AG10803 (cell line): ENCODE measurements around a stretch of chr2.

- RRBS: no CpG with 5 or more reads among the region's 22 CpGs
Observed at GRCh38 chr2:46379968-46380878, 83.0 kb downstream of the EPAS1 start.

DNA sequence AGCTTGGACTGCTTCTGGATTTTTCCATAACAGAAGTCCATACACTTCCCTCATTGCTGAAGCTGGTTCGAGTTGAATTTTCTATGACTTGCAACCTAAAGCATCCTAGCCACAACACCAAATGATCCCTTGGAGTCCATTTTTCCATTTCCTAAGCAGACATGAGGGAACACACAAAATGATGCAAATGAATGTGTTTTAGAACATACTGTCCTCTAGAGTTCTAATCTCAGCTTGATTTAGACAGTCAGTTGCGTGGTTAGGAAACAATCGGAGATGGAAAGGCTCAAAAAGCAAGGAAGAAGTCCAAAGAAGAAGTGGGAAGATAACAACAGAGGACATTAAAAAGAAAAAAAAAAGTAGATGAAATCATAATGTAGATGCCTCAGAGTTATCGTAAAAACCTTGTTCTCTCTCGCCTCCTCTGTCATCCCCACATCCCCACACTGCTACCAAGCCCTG, 4.6 kb upstream of the RHOQ start:
- RRBS: no CpG with 5 or more reads among the region's 5 CpGs

DNA sequence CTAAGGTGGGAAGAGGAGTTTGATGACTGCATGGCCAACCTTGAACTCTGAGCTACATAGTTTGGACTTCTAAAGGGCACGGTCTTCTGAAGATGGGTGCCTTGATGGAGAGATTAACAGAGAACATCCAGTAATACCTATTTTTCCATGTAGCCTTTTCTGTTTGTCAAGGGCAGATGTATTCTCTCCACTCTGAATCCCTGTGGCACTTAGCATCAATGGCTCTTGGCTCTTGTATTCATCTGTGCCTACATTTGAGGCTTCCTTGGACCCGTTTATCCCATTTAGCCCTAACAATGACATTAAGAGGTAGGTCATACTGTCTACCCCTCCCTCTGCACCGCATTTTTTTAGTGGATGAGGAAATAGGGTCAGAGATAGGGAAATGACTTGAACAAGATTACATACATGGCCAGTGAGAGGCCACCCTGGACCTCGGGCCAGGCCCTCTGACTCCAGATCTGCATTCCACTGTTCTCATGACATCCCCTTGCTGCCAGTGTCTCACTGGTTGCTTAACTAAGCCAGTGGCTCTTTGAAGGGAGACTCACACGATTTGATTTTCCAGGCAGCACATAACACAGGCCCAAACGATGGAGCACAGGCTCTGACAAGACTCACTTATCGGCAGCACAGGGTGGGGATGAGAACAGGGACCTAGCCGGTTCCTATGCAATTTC, 19.2 kb upstream of the ATP6V1E2 start:
- RRBS: no CpG with 5 or more reads among the region's 8 CpGs

DNA sequence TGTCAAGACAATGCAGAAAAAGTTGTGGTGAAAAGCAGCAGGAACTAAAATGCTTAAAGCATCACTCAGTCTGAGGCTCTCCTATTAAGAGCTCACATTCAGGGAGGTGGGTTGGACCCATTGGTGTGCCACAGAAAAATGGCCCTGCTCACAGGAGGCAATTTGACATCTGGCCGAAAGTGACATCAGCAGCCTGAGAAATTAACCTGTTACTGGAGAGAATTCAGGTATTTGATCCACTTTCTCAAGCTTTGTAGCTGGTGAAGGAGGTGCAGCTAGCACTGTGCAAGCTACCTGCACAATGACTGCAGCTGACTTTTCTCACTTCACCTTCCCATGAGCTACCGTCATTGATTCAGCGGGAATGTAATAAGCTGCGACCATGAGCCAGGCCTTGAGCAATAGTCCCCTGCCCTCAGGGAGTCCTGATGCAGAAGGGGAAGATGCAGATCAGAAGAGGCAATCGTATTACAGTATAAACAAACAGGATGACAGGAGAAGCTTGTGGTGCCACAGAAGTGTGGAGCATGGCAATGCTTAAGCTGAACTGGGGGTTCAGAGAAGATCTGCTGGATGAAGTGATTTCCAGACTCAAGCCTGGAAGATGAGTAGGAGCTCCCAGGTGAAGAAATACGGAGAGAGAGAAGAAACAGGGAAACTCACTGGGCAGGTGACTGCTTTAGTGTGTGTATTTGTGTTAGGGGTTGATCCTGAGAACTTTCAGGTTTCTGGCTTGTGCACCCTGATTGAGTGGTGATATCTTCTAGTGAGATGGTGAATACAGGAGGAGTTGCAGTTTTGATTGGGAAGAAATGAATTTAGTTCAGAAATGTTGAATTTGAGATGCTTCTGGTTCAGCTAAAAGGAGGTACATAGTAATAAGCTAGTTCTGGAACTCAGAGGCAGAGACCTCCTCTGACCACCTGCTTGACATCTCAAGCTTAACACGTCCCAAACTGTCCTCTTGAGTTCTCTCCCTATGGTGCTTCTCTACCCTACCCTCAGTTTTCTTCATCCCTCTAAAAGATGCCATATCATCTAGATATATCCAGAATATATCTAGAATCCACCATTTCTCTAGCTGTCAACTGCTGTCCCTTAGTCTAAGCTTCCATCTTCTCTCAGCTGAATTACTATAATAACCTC, 23.4 kb upstream of the ATP6V1E2 start:
- RRBS: no CpG with 5 or more reads among the region's 7 CpGs

GRCh38 chr2:46617364-46617510, 222 bp downstream of the CRIPT start:
- RRBS: no CpG with 5 or more reads among the region's 4 CpGs

DNA sequence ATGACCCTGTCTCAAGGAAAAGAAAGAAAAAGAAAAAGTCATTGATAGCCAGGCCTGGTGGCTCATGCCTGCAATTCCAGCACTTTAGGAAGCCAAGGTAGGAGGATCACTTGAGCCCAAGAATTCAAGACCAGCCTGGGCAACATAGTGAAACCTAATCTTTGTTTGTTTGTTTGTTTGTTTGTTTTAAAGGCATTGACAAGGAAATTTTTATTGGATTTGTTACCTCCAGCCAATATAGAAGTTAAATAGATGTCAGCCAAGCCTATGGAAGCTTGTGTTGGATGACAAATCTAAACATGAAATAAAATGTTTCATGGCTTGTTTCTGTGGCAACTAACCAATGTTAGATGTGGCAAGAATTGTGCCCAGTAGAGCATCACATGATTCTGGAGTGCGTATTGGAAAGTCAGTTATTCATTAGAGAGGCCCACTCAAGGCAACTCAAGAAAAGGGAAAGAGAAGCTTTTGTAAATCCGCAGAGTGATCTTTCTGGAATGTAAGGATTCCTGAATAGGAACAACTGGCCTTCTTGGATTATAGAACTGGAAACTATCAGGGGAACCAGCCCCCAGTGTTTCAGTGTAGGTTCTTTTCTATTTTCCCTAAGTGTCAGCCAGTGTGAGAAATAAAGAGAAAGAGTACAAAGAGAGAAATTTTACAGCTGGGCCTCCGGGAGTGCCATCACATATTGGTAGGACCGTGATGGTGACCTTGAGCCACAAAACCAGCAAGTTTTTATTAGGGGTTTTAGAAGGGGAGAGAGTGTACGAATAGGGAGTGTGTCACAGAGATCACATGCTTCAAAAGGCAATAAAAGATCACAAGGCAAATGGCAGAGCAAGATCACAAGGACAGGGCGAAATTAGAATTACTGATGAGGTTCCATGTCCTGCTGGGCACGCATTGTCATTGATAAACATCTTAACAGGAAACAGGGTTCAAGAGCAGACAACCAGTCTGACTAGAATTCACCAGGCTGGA, 25.3 kb downstream of the CRIPT start:
- RRBS: no CpG with 5 or more reads among the region's 7 CpGs

DNA sequence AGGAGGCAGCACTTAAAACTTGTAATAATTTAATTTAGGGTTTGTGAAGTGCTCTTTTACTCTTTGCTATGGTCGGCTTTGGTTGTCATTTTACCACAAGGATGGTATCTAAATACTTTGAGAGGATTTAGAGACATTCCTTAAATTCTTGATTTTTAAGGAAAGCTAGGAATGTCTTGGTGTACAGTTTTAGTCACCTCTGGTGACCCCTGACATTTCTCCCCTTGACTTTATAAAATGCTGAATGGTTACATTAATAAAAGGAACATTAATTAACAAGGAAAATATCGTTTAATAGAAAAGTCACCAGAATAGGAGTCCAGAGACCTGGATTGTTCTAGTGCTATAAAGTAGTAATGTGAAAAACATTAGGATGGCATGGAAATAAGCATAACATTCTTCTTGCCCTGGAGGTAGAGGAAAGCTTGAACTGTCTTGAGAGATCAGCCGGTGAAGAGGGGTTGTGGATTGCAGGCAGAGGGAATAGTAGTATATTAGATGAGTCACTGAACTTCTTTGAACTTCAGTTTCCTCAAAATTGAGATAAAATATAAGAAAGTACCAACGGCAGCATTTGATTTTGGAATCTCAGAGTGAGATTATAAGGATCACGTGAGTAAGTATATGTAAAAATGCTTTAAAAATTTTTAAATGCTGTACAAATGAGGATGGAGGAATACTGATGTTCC, 7.4 kb downstream of the SOCS5 start:
- RRBS: no CpG with 5 or more reads among the region's 5 CpGs

DNA sequence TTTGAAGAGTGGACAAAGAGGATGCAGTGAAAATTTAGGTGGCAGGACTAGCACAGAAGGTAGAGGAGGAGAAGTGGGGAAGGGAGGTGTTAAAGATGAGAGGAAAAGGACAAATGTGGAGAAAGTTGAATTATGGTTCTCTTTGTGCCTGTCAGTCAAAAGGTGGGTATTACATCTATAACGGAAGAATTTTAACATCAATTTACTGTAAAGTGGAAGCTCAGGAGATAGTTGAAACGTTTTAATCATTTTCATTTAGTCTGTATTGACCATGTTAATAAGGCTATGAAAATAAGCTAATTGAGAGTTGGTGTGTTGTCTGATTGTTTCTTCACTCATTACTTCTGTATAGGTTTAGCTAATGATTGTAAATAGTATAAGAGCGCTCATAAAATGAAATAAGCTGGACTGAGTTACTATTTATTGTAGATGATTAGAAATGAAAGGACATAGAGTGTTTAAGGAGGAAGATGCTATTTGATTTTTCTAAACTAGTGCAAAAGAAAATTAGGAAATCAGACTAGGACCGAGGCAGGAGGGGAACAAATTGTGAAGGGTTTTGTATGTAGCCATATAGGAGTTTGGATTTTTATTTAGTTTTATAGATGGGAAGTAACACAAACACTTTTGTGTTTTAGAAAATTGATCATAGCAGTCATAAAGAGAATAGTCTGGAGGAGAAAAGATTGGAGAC, 8.1 kb downstream of the SOCS5 start:
- RRBS: no CpG with 5 or more reads among the region's 4 CpGs

DNA sequence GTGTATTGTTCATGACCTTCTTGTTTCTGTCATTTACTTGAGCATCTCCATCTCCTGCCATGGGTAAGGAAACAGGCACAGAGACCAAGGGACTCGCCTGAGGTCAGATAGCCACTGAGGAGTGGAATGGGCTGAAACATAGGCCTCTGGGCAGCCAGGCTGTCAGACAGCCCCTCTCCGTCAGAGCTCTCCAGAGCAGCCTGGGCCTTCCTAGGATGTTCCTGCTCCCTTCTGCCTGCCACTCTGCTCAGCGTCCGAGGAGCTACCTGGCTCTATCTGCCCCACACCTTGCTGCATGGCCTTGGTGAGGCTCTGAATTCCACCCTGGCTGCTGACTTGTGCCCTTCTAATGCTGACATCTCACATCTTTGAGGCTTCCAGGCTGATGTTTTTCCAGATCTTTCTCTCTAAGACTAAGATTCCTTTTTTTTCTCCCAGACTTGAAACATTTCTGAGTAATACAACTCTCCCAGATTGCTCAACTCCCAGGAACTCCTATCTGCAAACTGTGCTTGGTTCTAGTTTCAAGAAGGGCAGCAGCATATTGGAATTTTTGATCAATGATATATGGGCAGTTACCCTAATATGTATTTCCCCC, 67.7 kb downstream of the MCFD2 start:
- RRBS: no CpG with 5 or more reads among the region's 4 CpGs

GRCh38 chr2:46878726-46879402, 36.7 kb downstream of the MCFD2 start:
- RRBS: no CpG with 5 or more reads among the region's 11 CpGs

- RRBS: no CpG with 5 or more reads among the region's 17 CpGs
Observed at GRCh38 chr2:46956459-46957254, 15.6 kb downstream of the TTC7A start.

DNA sequence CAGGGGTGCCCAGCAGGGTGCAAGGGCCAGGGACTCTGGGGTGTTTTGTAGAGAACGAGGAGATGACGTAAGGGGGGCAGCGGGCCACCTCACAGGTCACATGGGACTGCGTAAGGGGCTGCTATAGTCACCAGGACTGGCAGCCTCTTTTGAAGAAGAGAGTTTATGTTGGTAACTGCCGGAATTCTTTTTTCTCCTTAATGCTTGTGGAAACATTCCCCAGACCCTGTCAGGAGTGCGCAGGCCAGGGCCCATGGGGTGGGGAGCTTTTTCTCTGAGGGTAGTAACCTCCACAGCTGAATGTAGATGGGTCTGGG, 86.7 kb downstream of the TTC7A start:
- RRBS: no CpG with 5 or more reads among the region's 6 CpGs

DNA sequence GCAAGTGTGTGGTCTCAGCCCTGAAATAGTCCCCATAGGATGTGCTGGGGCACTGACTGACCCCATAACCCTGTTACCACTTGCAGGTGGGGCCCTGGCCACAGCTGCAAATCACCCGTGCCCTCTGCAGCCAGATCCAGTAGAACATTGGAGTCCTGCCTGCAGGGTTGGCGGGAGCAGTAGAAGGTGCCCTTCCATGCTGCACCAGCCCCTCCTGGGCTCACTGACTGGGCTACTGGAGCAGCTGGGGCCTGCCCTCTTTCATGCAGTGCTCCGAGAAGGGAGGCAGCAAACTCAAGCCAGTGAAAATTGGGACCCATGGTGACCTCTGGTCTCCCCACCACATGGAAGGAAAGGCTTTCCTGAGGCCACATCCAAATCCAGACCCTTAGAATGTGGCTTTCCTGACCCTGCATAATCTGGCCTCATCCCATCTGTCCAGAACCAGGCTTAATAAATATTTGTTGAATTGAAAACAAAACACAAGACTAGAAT, 87.3 kb downstream of the TTC7A start:
- RRBS: no CpG with 5 or more reads among the region's 3 CpGs

DNA sequence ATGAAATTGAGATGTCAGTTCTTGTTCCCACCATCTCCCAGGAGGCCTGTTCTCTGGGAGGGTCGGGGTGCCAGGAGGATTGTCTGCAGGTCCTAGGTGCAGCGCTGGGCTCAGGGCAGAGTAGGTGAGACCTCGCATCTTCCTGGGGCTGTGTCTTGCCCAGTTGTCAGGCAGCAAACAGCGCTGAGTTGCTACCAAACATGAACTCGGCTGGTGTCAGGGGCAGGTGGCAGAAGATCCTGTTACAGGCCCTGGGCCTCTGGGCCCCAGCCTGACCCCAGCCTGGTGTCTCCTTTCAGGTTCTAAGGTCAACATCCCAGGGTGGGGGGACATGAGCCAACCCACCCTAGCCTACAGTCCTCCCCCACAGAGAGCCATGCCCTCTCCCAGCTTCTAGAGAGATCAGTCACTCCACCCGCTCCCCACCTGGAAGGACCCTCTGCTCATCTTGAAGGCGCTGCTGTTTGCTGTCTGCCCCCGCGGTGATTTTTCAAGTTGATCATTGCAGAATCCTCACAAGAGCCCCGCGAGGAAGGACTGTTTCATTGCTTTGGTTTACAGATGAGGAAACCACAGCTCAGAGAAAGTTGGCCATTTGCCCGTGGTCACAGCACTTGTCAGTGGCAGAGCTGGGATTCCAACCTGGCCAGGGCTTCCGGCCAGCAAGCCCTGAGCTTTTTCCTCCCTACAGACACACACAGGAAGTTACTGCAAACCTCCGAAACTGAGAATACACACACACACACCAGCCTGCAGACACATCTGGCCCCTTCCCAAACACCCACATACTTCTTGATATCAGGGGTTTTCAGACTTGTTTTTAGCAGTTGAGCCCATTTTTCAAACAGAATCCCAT, 83.9 kb downstream of the STPG4 start:
- RRBS: no CpG with 5 or more reads among the region's 14 CpGs

GRCh38 chr2:47072626-47073407, 82.3 kb downstream of the STPG4 start:
- RRBS: no CpG with 5 or more reads among the region's 19 CpGs

- RRBS: no CpG with 5 or more reads among the region's 15 CpGs
Observed at GRCh38 chr2:47086065-47087015, 68.8 kb downstream of the STPG4 start.

DNA sequence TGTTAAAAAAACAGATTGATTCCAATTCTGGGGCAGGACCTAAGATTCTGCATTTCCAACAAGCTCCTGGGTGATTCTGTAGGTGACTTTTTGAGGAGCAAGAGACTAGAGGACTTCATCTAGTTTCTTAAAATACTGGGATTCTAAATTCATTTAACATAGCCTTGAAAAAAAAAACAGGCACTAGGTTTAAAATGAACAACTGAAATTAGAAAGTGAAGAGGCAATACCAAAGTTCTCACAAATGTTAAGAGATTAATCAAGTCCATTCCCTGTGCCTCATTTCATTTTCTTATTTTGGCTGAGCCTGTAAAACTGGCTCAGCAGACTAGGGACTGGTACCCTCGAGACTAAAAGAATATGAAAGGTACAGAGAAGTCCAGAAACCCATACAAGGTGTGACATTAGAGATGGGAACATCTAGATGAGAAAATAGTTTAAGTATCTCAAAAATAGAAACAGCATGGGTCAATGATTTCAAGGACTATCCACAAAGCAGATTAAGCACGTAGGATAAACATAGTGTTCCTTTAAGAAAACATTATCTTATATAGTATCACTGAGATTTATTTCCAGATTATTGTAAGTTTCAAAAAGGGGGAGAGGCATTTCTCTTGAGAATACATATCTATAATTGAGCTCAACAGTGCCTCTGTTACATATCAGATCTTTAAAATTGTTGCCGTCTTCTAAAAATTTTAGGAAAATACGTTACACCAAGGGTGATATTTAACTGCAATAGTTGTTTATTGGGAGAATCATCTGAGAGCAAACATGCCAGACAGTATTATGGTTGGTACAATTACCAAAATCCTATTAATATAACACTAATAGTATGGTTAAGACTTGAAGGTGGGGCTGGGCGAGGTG, 2.4 kb upstream of the STPG4 start:
- RRBS: no CpG with 5 or more reads among the region's 5 CpGs

DNA sequence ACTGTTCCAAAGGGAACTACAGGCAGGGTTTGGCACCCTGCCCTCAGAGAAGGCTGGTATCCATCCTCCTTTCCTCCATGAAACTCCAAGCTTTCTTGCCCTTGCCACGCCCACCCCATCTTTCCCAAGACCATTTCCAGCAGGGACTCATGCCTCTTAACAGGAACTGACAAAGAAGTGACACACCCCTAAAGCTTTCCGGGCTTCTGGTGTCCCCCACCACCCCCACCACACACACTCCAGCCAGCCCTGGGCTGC, 93.3 kb upstream of the CALM2 start:
- RRBS: no CpG with 5 or more reads among the region's 2 CpGs

- RRBS: no CpG with 5 or more reads among the region's 2 CpGs
Observed at GRCh38 chr2:47336213-47336549, 32.9 kb upstream of the EPCAM start.

- RRBS: no CpG with 5 or more reads among the region's 15 CpGs
Observed at GRCh38 chr2:47403769-47404208, 833 bp downstream of the MSH2 start.